Right common carotid artery plus branches (tissue), 1 donor: ENCODE measurements around a stretch of chr6.

- PRO-cap, result no peak
These were observed 17.1 kb downstream of the DACT2 start for GRCh38 chr6:168302602-168302819.

DNA sequence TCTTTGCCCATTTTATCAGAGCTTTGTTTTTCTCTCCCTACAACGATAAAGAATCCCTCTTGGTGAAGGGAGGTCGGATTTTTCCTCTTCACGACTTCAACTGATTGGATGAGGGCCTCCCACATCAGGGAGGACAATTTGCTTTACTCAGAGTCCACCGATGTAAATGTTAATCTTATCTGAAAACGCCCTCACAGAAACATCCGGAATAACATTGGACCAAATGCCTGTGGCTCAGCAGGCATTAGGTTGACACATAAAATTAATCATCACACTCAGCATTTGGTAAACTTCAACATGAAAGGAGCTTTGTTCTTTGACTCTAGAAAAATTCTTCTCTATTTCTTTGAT lies 7.3 kb upstream of the DACT2 start:
- PRO-cap, result no peak

GRCh38 chr6:168388492-168389156 lies 52.4 kb upstream of the SMOC2 start:
- PRO-cap, result no peak

DNA sequence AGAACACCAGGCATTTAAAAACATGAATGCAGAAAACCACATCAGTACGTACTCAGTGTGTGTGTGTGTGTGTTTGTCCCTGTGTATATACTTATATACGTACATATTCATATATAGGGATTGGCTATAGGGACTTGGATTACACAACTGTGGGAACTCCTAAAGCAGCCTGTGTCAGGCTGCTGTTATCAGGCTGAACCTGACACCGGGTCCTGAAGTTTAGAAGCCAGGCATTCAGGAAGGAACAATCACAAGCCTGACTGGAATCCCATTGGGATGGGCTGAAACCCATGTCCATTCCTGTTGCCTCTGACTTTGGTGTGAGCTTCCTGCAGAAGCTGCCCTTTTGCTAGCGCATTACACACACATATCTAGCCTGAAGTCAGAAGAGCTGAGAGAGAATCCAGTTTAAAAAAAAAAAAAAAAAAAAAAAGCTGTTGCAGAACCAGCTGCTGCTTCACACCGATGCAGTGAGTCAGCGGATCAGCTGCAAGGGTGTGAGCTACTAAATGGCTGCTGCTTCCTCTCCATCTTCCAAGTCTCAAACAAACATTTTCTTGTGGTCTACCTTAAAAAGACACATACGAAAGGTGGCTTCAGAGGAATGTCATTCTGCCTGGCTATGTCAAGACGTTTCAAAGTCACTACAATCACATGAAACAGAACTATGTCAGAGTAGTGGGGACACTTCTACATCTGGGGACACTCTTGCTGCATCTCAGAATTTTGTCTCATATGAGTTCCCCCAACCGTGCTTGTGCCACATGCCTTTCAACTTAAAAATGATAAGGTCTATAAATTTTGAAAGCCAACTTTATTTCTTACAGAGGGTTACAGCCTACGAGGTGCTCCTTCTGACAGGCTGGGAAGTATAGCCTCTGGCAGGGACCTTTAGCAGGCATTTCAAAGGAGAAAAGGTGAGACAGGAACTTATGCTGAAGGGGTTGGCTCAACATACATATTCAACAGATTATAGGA lies 347.9 kb downstream of the THBS2 start:
- PRO-cap, result no peak

GRCh38 chr6:169162692-169163380 lies 90.8 kb downstream of the THBS2 start:
- PRO-cap, result no peak

- PRO-cap, result no peak
These were observed 78.7 kb downstream of the THBS2 start for GRCh38 chr6:169174929-169175328.

DNA sequence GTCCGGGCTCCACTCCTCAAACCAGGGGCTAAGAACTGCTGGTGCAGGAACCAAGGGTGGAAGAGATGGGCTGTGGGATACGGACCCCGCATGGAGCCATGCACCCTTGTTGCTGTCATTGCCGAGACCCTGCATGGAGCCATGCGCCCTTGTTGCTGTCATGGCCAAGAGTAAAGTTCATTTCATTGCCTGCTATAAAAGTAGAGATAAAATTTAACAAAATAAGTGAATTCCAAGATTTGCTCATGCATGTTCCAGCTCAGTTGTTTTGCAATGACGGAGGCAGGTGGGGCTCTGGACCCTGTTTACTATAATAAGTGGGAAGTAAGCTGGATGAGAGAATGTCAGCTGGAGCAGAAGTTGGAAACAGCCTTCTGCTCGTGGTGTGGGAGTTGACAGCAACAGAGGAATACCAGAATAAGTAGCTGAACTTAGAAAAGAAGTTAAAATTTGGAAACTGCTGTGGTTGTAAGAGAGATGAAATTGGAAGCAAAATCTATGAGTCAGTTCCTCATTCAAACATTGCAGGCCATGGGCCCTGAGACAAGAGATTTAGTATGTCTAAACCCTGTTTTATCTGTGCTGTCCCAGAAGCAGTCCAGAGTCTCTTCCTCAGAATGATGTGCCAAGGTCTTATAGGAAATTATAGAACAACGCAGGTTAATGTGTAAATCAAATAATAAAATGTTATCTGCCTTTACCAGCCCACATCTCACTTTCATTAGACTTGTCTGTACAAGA lies 15.7 kb upstream of the THBS2 start:
- PRO-cap, result no peak

DNA sequence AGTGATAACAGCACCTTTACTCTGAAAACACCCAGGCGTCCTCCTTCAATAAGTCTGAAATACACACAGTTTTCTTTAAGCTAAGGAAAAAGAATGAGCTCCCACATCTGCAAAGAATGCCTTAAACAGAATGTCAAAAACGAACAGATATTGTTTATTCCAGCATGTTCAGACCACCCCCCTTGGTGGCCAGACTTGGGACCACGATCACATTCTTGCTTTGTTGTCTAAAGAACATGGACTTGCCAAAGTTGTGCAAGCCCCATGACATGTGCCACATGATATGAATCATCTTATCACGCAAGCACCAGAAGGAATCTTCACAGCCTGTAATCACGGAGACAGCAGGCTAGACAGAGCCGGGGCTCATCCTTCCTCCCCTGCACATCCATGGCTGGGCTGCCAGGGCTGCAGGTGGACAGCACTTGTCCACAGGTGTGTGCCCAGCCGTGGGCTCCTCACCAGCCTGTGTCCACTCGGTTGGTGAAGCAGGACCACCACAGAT lies 200.9 kb upstream of the THBS2 start:
- PRO-cap, result unidirectional peak, plus-strand start at position 332 of the sequence

- PRO-cap, result no peak
These were observed 123.8 kb downstream of the WDR27 start for GRCh38 chr6:169577855-169578656.

DNA sequence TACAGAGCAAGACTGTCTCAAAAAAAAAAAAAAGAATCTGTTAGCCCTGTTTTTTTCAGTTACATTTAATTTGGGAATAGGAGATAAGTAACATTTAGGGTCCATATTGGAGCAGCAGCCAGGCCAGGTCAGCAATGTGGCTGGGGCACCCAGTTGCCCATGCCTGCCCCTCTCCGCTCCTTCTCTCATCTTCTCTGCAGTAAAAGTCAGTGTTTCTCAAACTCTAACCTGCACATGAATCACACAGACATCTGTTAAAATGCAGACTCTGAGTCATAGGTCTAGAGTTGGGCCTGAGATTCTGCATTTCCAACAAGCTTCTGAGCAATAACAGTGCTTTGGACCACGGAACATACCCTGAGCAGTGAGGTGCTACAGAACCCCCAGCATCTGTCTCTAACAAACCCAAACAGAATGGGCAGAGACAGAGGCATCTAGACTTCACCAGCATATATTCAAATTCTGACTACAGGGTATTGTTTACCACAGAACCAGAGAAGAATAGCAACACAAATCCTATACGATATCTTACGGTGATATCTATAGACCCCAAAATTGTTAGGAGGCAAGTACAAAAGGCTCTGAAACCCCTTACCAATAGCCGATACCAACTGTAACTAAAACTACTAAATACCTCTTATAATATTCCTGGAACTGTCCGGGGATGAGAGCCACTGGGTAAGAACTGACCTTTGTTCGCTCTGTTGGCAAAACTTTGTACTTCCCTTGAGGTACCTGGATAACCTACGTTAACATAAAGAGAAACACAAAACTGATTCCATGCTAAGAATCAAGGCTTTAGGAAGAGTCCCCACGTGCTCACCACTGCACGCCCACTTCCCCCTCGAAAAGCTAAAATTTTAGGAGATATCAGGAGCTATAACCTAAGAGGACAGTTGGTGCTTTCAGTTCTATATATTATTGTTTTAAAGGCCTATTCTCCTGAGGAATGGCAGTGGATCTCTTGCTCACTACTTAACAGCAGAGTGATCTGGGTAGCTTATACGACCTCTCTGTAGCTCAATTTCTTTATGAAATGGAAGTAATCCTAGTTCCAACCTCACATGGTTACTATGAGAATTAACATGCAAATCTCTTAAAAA lies 9.8 kb downstream of the PHF10 start:
- PRO-cap, result no peak

- PRO-cap, result no peak
These were observed 1.4 kb upstream of the PHF10 start for GRCh38 chr6:169725635-169726181.

GRCh38 chr6:170269243-170269998 lies 21.5 kb downstream of the DLL1 start:
- PRO-cap, result no peak

GRCh38 chr6:170291332-170292517 lies 847 bp upstream of the DLL1 start:
- PRO-cap, result bidirectional peak, plus-strand start at chr6:170291621, minus-strand start at chr6:170291491; bidirectional peak, plus-strand start at chr6:170292053, minus-strand start at chr6:170292050

DNA sequence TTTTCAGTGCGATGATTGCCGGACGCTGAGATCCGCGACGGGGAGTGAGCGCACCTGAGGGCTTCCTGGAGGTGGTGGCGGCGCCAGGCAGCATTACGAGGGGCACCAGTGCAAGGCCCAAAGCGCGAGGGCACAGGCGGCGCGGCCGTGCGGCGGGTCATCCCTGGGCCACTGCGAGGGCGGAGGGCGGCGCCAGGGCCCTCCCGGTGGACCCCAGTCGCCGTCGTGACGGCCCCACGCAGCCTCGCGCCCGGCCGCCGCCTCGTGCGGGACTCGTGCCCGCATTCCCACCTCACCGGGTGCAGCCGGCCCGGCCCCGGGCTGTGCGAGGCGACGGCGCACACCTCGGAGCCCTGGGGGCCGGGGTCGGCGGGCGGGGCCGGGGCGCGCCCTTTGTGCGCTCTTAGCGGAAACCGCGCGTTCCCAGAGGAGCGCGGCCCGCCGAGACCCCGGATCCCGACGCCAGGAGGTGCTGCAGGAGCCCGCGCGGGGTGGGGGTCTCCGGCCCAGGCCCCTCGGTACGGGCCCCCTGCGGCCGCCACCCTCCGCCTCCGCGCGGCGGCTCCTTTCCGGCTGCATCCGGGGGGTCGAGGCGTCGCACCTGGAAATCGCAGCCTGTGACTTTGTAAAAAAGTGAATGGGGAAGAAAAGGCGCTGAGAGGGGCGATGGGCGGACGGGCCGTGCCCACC lies 5.5 kb upstream of the DLL1 start:
- PRO-cap, result no peak

DNA sequence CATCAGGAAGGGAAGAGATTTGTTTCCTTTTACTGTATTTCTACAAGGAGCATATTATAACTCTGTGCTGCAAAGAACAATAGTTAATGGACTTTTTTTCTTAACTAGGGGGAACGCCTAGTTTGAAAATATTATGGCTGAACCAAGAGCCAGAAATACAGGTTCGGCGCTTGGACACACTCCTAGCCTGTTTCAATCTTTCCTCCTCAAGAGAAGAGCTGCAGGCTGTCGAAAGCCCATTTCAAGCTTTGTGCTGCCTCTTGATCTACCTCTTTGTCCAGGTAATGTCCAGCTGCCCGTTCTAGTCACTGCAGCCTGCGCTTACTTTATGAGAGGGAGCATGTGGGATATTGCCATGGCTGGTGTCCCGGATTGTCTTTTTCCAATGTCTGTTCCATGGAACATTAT lies 41.5 kb downstream of the FAM120B start:
- PRO-cap, result no peak

- PRO-cap, result no peak
These were observed 4.5 kb downstream of the PDCD2 start for GRCh38 chr6:170579671-170580552.